Adrenal gland (tissue), 7 donors: Measurements from ENCODE around the genes LMAN2 and GRK6.

GRCh38 chr5:175598785-175599278, 59.0 kb upstream of the HRH2 start:
- PRO-cap, 3 experiments: no peak in any of the 3 experiments
- RAMPAGE, long total RNA, 4 experiments: no peak in any of the 4 experiments
- RRBS: no CpG with 5 or more reads among the region's 10 CpGs

DNA sequence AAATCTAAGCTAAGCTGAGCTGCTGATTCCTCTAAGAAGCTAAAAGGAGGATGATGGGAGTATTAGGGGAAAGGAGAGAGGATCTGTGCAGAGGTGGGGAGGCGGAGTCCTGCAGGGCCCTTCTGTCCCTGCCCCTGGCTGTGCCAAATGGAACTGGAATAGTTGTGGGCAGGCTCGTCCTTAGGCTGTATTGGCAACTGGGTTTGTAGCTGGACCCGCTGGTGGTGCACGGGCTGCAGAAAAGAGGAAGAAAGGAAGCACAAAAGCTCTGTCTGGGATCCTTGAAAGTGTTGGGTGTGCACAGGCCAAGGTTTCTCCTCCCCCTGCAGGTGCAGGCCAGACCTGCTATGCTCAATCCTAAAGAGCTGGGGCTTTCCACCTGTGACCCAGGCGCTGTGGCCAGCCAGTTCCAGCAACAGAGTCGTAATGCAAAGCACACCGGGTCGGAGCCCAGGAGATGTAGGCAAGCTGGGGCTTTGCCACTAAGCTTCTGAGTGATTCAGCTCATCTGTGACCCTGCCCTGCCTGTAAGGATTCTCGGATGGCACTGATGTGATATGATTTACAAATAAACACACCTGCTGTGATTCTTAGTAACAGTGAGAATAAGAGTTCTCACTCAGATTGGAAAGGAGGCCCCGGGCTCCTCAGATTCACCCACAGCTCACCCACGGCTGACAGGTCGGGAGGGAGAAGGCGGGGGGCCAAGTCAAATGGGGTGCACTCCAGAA, 9.7 kb downstream of the CLTB start:
- PRO-cap, 3 experiments: no peak in any of the 3 experiments
- RAMPAGE, long total RNA, 4 experiments: no peak in any of the 4 experiments
- RRBS: no CpG with 5 or more reads among the region's 13 CpGs

DNA sequence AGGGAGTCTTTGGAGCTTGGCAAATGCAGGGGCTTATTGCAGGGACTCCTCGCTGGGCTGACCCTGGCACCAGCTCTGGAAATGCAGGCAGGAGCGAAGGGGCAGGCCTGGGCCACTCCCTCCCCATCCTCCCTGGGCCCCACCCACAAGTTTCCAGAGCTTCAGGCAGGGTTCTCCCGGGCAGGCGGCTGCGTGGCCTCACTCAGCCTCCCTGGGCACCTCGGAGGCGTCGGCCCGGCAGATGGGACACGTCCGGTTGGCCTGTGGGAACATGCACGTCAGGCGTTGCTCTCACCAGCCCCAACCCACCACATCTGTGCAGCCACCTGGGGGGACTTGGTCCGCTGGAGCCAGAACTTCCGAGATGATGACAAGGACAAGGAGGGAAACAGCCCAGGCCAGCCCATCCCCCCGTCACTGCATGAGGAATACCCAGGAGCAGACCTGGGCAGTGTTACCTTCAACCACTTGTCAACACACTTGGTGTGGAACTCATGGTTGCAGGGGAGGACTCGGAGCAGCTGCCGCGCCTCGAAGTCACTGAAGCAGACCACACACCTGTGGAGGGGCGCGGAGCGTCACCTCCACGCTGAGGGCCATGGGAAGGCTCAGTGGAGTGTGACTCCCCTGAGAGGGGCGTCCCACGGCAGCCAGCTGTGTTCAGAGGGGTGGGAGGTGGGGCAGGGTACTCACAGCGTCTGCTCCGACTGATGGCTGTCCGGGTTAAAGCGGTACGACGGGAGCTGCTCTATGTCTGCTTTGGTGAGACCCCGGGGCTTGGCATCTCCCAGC, 8.2 kb downstream of the RNF44 start:
- PRO-cap, 3 experiments: no peak in any of the 3 experiments
- RAMPAGE, long total RNA, 4 experiments: no peak in any of the 4 experiments
- RRBS: 92% methylated on average over 12 of the region's 33 CpGs

DNA sequence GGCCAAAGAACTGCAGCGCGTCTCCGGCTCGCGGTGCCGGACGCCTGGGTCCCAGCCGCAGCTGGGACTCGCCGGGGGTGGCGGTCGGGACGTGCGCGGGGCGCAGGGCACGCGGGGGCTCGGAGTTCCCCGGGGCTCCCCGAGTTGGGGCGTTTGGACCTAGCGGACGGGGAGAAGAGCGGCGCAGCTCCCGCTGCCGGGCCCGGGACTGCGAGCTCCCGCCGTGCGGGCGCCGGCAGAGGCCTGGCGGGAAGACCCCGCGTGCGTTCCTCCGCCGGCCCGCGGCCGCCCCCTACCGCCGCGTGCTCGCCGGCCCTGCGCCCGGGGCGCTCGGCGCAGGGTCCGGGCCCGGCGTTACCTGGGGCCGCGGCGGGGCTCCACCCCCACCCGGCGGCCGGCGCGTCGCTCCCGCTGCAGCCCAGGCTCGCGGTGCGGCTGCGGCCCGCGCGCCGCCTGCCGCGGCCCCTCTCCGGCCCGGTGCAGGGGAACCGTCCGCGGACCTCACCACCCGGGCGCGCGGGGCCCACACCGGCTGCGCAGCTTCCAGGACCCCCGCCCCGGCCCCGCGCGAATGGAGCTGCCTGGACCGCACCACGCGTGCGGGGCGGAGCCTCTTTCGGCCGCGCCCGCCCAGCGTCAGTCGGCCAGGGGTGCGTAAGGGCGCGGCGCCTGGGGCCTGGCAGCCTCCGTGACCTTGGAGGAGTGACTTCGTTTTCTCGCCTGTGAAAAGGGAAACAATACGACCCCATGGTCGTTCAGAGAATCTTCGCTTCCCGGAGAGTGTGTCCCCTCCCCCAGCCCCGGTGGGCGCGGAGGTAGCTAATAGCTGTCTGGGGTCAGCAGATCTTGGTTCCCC, 5.9 kb upstream of the RNF44 start:
- PRO-cap, 3 experiments: peak in 3 of 3 experiments; most common plus-strand start position 639 of the sequence (in 3); most common minus-strand start position 210 of the sequence (in 3)
- RAMPAGE, long total RNA, 4 experiments: no peak in any of the 4 experiments
- RRBS: under 1% methylated on average over 58 of the region's 118 CpGs

- PRO-cap, 3 experiments: no peak in any of the 3 experiments
- RAMPAGE, long total RNA, 4 experiments: no peak in any of the 4 experiments
- RRBS: no CpG with 5 or more reads among the region's 11 CpGs
Measured at GRCh38 chr5:176547518-176548378, 1.4 kb upstream of the CDHR2 start.

GRCh38 chr5:177351523-177352377, at the start of gene LMAN2:
TSS of gene LMAN2 (minus strand) at chr5:177351668.
- PRO-cap, 3 experiments: peak in 3 of 3 experiments; most common plus-strand start chr5:177351950 (in 2); most common minus-strand start chr5:177351661 (in 3)
- RAMPAGE, long total RNA, 4 experiments: start-site peak on the minus strand in 4 of 4 experiments, at chr5:177351645-177351667 at its widest, 68 to 402 reads per replicate
- RRBS: under 1% methylated on average over 21 of the region's 50 CpGs

DNA sequence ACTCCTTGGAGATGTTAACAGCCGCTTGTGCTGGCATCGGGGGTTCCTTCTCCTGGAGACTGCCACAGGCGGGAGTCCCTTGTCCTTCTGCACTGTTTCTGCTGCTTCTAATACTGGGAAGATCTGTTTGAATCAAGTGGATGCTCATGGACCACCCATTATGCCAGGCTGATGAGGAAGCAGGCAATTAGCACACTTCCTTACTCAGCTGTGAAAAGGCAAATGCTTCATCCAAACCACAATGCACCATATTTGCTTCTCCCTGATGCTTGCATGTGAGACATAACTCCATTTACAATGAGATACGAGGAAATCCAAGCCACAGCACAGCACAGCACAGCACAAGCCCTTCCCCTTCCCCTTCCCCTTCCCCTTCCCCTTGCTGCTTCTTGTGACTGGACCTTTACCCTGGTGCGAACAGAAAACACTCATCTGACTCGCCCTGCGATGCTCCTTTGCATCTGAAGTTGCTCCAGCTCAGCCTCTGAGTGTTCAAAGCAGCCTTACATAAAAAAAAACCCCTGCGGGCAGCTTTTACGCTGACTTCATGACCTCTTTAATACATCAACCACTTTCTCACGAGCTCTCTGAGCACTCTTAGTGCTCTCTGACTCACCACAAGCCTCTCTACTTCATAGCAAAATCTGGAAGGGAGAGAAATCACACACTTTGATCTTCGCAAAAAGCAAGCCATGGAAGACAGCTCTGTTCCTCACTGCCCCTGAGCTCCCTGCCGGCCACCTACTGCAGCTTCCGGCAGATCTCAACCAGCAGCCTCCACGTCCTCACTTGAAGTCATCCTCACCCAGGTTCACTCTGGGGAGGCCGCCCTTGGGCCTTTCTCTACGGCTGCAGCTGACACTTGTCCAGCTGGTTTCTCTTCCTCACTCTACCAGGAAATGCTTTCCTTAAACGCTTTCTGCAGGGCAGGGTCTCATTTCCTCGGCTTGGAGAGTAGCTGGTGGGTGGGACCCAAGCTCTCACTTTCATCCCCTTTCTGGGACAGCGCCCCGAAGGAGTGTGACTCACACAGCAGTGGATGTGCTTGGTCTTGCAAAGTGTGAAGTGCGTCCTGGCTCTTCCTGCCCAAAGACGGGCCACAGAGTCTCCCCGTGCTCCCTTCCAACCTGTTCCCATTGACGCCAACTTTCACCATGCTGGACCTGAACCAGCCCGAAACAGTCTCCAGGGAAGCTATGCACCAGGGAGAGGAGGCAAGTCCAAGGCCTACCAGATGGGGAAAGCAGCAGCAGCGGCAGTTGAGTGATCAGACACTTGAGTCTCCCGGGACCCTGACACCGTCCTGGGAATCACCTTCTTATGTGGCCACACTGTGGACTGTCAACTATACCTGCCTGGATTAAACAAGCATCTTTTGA, 5.3 kb downstream of the SLC34A1 start:
- PRO-cap, 3 experiments: no peak in any of the 3 experiments
- RAMPAGE, long total RNA, 4 experiments: no peak in any of the 4 experiments
- RRBS: no CpG with 5 or more reads among the region's 28 CpGs

GRCh38 chr5:177404273-177405015, 4.0 kb upstream of the PFN3 start:
- PRO-cap, 3 experiments: peak in 1 of 3 experiments; most common plus-strand start chr5:177404422 (in 1)
- RAMPAGE, long total RNA, 4 experiments: no peak in any of the 4 experiments
- RRBS: 1% methylated on average over 30 of the region's 53 CpGs

- PRO-cap, 3 experiments: peak in 3 of 3 experiments; most common plus-strand start chr5:177426548 (in 1); most common minus-strand start chr5:177426956 (in 1)
- RAMPAGE, long total RNA, 4 experiments: no peak in any of the 4 experiments
- RRBS: 1% methylated on average over 46 of the region's 87 CpGs
Measured at GRCh38 chr5:177426472-177427196, at the start of gene GRK6. TSS of gene GRK6 (plus strand) at chr5:177426676.

DNA sequence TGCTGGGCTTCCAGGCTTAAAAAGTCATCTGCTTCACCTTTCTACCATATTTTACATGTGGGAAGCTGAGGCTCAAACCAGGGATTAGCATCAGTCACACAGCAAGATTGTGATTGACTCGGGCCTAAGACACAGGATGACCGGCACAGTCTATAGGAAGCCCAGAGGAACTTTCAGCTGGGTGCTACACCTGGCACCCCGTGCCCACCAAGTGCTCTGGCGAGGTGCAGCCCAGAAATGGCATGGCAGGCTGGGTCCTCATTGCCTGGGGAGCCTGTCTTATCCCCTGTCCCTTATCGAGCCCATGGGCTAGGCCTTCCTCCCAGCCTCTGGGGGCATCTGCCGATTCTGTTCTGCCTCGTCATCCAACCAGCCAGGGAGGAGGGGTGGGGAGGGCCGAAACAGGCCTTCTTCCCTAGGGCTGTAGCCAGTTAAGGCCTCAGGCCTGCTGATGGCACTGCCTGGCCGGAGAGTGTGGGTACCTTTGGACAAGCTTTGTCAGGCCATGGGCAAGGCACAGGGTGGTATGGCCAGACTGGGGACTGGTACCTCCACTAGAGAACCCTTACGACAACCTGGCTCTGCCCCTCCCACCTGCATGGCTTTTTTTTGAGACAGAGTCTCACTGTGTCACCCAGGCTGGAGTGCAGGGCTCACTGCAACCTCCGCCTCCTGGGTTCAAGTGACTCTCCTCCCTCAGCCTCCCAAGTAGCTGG, 1.5 kb downstream of the GRK6 start:
- PRO-cap, 3 experiments: no peak in any of the 3 experiments
- RAMPAGE, long total RNA, 4 experiments: no peak in any of the 4 experiments
- RRBS: no CpG with 5 or more reads among the region's 11 CpGs

DNA sequence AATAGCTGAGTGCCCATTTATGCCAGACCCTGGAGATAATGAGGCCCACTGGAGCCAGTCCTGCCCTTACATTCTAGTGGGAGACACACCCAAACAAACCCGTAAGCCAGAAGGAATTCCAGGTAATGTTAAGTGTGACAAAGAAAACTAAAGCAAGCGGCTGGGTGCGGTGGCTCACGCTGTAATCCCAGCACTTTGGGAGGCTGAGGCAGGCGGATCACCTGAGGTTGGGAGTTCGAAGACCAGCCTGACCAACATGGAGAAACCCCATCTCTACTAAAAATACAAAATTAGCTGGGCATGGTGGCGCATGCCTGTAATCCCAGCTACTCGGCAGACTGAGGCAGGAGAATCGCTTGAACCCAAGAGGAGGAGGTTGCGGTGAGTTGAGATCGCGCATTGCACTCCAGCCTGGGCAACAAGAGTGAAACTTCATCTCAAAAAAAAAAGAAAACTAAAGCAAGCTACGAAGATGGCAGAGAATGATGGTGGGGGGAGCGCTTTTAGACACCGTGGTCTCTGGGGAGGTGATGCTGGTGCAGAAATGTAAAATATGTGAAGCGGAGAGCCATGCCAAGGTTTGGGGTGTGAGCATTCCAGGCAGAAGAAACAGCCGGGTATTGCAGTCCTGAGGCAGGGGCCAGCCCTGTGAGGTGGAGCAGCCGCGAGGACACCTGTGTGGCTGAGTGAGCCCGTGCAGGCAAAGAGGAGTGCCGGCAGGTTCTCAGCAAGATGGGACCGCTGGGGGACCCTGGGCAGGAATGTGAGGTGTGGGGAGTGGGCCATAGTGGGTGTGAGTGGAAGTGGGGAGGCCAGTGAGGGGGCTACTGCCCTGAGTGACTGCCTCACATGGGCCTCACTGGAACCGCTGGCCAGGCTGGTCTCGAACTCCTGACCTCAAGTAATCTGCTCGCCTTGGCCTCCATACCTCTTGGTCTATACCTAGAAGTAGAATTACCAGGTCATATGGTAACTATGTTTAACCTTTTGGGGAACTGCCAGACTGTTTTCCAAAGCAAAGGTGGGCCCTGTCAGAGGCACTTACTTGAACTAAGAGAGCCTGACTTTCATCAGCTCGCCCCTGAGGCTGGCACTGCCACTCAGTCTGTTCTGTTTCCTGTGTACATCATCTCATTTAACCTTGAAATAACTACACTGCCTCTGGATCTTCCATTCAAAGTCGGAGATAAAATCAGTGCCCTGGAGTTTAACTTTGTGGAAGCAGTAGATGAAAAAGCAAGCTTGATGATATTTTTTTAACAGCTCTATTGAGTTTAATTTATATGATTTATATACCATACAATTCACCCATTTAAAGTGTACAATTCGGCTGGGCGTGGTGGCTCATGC, 8.2 kb upstream of the PRR7 start:
- PRO-cap, 3 experiments: no peak in any of the 3 experiments
- RAMPAGE, long total RNA, 4 experiments: no peak in any of the 4 experiments
- RRBS: 95% methylated on average over 3 of the region's 29 CpGs

- PRO-cap, 3 experiments: peak in 1 of 3 experiments; most common plus-strand start chr5:177447751 (in 1); most common minus-strand start chr5:177447680 (in 1)
- RAMPAGE, long total RNA, 4 experiments: no peak in any of the 4 experiments
- RRBS: 3% methylated on average over 4 of the region's 32 CpGs
Measured at GRCh38 chr5:177447488-177448371, 1.1 kb downstream of the PRR7 start.

DNA sequence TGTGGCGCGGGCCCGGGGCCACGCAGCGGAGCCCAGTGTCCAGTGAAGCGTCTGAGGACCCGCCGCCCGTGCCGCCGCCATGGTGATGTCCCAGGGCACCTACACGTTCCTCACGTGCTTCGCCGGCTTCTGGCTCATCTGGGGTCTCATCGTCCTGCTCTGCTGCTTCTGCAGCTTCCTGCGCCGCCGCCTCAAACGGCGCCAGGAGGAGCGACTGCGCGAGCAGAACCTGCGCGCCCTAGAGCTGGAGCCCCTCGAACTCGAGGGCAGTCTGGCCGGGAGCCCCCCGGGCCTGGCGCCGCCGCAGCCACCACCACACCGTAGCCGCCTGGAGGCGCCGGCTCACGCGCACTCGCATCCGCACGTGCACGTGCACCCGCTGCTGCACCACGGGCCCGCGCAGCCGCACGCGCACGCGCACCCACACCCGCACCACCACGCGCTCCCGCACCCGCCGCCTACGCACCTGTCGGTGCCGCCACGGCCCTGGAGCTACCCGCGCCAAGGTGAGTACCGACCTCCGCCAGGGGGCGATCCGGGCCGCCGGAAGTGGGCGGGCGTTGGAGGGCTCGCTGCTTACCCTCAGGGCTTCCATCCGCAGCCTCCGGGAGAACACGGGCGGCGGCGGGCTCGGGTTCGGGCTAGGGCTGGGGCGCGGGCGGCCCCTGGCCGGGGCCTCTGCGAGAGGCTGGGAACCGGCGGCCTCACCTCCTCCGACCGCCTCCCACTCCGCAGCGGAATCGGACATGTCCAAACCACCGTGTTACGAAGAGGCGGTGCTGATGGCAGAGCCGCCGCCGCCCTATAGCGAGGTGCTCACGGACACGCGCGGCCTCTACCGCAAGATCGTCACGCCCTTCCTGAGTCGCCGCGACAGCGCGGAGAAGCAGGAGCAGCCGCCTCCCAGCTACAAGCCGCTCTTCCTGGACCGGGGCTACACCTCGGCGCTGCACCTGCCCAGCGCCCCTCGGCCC, 8.7 kb downstream of the PRR7 start:
- PRO-cap, 3 experiments: no peak in any of the 3 experiments
- RAMPAGE, long total RNA, 4 experiments: start-site peak on the plus strand in 1 of 4 experiments, centred at position 603 of the sequence, 8 reads per replicate
- RRBS: 1% methylated on average over 37 of the region's 119 CpGs

- PRO-cap, 3 experiments: no peak in any of the 3 experiments
- RAMPAGE, long total RNA, 4 experiments: no peak in any of the 4 experiments
- RRBS: no CpG with 5 or more reads among the region's 13 CpGs
Measured at GRCh38 chr5:177494180-177495321, 2.9 kb downstream of the PDLIM7 start.

- PRO-cap, 3 experiments: no peak in any of the 3 experiments
- RAMPAGE, long total RNA, 4 experiments: no peak in any of the 4 experiments
- RRBS: 81% methylated on average over 4 of the region's 20 CpGs
Measured at GRCh38 chr5:177512276-177512905, 2.8 kb upstream of the DOK3 start.

DNA sequence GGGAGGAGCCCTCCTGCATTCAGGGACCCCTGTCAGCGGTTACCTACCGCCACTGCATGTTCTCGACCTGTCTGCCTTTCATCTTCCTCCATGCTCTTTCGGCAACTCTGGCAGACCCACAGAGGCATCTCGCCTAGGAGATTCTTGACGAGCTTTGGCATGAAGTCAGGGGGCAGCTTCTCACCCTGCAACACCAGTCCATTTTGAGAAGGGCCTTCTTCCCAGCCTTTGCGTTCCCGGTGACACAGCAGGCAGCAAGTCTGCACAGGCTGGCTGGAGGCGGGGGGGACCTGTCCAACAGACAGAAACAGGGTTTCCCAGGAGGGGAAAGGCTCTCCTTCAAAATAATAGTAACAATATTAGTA, 15.5 kb downstream of the FAM193B start:
- PRO-cap, 3 experiments: no peak in any of the 3 experiments
- RAMPAGE, long total RNA, 4 experiments: start-site peak on the minus strand in 1 of 4 experiments, centred at position 129 of the sequence, 8 reads per replicate
- RRBS: no CpG with 5 or more reads among the region's 9 CpGs

DNA sequence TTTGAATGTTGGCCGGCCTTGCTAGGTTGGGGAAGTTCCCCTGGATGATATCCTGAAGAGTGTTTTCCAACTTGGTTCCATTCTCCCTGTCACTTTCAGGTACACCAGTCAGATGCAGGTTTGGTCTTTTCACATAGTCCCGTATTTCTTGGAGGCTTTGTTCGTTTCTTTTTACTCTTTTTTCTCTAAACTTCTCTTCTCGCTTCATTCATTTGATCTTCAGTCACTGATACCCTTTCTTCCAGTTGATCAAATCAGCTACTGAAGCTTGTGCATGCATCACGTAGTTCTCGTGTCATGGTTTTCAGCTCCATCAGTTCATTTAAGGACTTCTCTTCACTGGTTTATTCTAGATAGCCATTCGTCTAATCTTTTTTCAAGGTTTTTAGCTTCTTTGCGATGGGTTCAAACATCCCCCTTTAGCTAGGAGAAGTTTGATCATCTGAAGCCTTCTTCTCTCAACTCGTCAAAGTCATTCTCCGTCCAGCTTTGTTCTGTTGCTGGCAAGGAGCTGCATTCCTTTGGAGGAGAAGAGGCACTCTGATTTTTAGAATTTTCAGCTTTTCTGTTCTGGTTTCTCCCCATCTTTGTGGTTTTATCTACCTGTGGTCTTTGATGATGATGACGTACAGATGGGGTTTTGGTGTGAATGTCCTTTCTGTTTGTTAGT, 38.3 kb downstream of the B4GALT7 start:
- PRO-cap, 3 experiments: no peak in any of the 3 experiments
- RAMPAGE, long total RNA, 4 experiments: no peak in any of the 4 experiments
- RRBS: no CpG with 5 or more reads among the region's 11 CpGs

DNA sequence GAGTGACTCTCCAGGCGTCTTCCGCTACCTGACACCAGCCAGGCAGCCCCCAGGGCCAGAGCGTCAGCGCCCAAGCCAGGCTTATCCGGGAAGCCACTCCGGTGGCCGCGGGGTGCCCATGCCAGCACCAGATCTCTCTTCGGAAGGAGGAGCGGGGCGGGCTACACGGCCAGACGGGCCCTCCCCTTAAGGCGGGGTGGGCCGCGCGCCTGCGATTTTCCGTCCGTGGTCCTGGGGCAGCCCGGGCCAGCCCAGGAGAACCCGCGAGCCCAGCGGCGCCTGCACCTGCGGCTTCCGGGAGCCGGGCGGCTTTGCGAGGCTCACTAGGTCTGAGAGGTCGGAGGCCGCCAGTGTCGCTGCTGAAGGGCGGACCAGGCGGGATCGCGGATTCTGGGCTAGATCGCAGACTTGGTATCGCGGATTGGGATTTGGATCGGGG, 10.6 kb upstream of the PROP1 start:
- PRO-cap, 3 experiments: peak in 2 of 3 experiments; most common plus-strand start position 73 of the sequence (in 1); most common minus-strand start position 85 of the sequence (in 1)
- RAMPAGE, long total RNA, 4 experiments: no peak in any of the 4 experiments
- RRBS: no CpG with 5 or more reads among the region's 41 CpGs

GRCh38 chr5:178081387-178082259, 31.7 kb upstream of the N4BP3 start:
- PRO-cap, 3 experiments: no peak in any of the 3 experiments
- RAMPAGE, long total RNA, 4 experiments: no peak in any of the 4 experiments
- RRBS: no CpG with 5 or more reads among the region's 21 CpGs

DNA sequence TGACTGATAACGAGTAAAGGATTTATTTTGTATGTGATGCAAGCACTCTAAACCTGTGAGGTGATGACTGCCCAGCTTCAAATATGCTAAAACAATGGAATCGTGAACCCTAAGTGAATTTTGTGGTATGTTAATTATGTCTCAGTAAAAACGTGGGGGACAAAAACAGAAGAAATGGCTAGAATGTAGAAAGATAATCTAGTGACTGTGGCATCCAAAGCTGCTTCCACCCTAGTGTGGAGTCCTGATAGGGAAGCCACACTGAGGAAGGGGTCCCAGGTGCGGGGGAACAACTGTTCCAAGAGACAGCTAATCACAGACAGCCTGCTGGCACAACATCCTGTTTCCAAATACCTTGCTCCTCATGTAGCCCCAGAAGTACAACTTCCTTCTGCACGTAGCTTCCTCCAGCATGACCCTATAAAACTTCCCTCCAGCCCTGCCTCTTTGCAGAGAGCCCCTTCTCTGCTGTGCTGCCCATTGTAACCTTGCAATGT, 5.0 kb downstream of the GMCL2 start:
- PRO-cap, 3 experiments: no peak in any of the 3 experiments
- RAMPAGE, long total RNA, 4 experiments: no peak in any of the 4 experiments
- RRBS: no CpG with 5 or more reads among the region's 5 CpGs